RPMI7951 (cell line): ENCODE measurements around a stretch of chr10.

DNA sequence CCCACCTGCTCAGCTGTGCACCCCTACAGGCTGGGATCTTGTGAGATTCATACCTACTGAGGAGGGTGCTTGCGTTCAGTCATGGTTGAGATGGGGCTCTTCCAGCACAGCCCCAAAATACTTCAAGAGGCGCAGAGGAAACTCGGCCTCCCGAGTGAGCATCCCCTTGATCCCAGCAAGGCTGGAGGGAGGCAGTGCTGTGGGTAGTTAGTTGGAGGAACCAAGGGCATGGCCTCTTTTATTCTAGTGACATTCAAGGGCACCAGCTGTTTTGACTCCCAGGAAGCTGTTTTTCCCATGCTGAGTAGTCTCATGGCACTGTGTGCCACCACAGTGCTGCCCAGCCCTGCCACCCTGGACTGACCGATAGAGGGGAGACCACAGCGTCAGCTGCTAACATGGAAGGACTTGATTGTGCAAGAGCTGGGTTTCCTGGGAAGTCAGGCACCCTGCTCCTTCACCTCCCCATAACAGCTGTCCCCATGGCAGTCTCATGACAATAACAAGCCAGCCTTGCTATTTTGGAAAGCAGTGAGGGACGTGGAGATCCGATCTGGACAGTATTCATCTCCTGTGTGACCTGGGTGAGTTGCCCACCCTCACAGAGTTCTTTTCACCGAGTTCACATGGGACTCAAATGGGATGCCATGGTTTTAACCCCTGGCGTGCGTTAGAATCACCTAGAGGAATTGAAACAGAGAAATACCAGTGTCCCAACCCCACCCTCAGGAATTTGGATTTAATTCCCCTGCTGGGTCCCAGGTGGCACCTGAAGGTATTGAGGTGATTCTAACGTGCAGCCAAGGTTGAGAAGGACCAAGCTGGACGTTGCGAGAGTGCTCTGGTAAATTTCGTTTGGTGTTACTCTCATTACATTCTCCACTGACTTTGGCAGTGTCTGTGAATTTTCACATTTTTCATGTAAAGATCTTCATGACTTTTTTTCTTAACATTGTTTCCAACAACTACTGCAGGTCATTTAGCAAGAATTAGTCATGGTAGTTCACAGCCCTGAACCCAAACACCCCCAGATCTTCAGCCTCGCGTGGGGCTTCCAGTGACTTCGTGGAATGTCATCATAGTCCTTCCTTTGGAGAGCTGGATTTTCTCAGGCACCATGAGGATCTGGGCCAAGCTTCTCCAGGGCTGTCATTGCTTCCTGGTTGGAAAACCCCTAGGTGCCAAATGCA lies 174.8 kb downstream of the CELF2 start:
- RAMPAGE, long total RNA, result no peak

- RAMPAGE, long total RNA, result no peak
Measured at GRCh38 chr10:11208917-11210217, 191.7 kb downstream of the CELF2 start.

DNA sequence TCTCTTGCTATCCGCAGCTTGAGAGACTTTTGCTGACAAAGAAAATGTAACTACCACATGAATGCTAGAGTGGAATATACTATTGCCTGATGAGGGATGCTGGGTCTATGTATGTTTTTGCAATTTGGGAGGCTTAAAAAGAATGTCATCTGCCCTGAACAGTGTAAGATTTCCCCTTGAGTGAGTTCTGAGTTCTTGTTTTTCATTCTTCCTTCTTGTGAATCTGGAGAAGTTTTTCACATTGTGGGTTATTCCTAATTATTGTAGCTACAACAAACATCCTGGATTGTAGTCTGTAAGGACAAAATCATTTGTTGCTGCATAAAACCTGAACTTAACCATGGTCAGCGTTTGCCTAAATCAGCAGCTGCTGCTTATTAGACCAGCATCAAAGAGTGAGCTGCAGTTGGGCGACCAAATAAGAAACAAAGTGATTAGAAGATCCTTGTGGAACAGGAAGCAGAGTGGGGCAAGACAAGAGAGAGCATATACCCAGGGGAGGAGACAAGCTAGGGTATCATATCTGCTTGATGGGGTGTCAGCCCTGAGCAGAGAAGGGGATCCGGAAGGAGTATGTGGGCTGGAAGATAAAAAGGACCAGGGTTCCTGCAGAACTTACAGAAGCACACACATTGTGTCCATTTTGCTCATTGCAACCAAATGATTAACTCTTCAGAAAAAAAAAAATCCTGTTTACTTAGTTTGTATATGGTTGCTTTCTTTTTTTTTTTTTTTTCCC lies 213.5 kb downstream of the CELF2 start:
- RAMPAGE, long total RNA, result no peak

- RAMPAGE, long total RNA, result no peak
Measured at GRCh38 chr10:11280777-11281909, 263.5 kb downstream of the CELF2 start.

- RAMPAGE, long total RNA, result no peak
Measured at GRCh38 chr10:11367983-11368652, 243.3 kb downstream of the USP6NL start.

- RAMPAGE, long total RNA, result no peak
Measured at GRCh38 chr10:11525542-11525999, 85.9 kb downstream of the USP6NL start.

DNA sequence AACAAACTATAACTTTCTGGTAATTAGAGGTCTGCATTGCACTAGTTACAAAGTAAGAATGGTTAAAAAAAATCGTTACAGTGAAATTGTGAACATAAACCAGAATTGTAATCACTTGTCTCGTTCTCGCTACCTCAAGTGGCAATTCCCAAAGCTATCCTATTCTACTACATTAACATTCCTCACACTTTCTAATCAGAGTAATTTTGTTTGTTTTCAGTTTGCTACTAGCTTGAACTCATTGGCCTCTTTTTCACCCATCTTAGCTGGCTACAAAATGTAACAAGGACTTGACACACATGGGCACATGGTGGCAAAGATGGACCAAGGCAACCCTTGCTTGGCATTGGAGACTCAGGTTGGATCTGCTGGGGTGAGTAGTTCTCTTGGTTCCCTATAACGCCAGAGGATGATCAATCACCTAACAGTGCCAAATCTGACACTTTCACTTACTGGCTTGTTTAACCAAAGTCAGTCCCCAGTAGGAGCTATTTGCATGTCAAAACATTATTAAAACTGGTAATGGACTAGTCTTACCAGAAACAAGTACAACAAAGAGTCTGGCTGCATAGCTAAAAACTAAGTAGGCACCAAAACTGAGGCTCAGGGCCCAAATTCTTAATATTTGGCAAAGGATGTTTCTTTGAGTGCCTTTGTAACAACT lies 1.9 kb downstream of the USP6NL start:
- RAMPAGE, long total RNA, result no peak

GRCh38 chr10:11612388-11613010 lies 1.0 kb upstream of the USP6NL start:
- RAMPAGE, long total RNA, result no peak

GRCh38 chr10:11631831-11632593 lies 20.6 kb upstream of the USP6NL start:
- RAMPAGE, long total RNA, result no peak

DNA sequence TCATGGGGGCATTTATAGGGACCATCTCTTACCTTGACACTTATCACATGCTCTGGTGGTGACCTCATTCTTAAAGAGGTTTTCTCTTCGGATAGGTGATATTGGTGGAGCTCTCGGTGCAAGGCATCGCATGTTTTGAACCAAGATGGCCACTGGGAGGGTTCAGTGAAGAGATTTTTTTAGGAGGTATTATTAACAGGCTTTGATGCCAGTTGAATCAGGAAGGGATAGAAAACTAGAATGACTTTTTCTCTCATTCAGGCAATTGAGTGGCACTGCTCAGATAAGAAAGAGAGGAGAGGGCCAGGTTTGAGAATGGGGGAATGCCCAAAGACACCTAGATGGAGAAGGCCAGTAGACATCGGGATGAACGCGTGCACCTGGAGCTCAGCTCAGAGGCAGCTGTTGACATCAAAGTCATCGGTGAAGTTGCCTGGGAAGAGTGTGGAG lies 2.4 kb downstream of the ECHDC3 start:
- RAMPAGE, long total RNA, result no peak

DNA sequence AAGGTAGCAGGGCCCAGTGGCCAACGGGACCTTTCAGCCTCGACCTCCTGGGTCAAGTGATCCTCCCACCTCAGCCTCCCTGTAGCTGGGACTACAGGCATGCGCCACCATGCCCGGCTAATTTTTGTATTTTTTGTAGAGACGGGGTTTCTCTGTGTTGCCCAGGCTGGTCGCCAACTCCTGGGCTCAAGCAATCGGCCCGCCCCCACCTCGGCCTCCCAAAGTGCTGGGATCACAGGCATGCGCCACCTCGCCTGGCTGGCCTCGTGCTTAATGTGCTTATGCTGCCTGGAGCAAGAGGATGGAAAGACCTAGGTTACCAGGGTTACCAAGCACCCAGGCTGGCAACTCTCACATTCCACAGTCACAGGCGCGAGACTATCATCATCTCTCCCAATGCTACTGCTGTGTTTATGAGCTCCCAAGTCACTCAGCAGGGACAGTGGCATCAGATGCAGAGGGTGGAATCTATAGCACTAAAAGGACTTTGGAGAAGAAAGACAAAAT lies 23.8 kb upstream of the PROSER2 start:
- RAMPAGE, long total RNA, result no peak

DNA sequence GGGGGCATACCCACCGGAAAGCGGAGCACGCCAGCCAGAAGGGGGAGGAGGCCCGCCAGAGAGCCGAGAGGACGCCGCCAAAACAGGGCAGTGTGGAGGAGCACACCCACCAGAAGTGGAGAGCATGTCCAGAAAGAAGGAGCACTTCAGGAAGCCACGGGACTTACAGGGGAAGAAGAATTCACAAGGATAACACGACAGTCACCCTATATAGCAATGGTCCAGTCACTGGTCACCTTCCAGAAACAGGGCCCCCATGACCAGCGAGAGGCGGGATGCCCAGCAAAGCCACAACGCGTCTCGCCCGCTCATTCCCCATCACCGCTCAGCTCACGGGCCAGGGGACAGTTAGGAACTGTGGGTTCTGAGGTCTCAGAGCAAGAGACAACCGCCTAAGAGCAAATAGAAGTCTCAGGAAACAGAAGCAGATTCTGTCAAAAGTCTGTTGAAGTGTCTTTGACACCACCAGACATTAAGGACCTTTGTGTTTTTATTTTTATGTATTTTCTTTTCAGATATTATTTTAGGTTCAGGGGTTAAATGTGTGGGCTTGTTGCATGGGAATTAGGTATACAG lies 71.9 kb downstream of the PROSER2 start:
- RAMPAGE, long total RNA, result no peak

- RAMPAGE, long total RNA, result no peak
Measured at GRCh38 chr10:11901404-11902113, 78.4 kb downstream of the PROSER2 start.

- RAMPAGE, long total RNA, result no peak
Measured at GRCh38 chr10:11916041-11916404, 92.9 kb downstream of the PROSER2 start.

DNA sequence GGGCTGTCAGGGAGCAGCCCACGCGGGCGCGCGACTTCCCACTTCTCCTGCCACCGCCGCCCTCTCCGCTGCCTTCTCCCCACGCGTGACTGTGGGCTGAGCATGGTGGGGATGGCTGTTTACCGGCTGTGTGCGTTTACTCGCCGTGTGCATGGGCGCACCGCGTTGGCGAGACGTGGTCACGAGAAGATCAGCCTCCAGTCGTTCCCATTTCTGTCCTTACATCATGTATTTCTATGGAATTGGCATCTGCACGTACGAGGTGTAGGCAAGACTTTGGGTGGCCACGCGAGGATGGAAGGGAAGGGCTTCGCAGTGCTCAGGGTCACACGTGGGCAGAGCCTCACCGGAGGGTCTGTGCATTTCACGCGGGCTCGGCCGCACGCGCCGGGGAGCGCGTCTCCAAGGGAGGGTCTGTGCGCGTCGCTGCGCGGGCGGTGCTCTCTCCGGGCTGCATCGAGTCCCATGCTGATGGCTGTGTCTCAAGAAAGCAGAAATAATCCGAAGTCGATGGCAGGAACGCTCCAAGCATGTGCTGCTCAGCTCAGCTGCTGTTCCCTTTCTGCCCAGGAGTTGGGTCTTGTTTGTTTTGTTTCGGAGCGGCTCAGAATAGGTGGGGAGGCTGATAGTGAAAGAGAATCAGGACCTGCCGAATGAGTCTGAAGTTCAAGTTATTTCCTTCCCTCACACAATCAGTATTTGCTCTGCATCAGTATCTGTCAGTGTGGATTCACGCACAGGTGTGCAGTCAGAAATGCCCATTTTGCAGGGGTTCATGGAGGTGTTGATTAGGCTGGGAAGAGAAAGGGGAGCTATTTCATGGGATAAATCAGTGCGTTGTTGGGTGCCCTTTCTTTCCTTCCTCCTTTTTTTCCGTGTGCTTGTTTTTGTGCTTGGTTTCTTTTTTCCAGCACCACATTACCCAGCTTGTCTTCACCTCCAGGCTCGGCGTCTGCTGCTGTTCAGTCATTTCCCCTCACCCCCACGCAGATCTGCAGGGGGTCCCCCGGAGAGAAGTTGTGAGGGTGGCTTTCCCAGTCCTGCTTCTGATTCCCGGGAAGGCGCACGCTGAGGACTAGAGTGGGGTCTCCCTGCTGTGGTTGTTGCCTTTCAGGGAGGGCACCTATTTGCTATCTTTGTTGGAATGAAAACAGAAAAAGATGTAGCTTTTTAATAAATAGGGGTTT lies 1.2 kb downstream of the CAMK1D start:
- RAMPAGE, long total RNA, result no peak

GRCh38 chr10:12769519-12770153 lies 231.9 kb downstream of the CCDC3 start:
- RAMPAGE, long total RNA, result no peak

DNA sequence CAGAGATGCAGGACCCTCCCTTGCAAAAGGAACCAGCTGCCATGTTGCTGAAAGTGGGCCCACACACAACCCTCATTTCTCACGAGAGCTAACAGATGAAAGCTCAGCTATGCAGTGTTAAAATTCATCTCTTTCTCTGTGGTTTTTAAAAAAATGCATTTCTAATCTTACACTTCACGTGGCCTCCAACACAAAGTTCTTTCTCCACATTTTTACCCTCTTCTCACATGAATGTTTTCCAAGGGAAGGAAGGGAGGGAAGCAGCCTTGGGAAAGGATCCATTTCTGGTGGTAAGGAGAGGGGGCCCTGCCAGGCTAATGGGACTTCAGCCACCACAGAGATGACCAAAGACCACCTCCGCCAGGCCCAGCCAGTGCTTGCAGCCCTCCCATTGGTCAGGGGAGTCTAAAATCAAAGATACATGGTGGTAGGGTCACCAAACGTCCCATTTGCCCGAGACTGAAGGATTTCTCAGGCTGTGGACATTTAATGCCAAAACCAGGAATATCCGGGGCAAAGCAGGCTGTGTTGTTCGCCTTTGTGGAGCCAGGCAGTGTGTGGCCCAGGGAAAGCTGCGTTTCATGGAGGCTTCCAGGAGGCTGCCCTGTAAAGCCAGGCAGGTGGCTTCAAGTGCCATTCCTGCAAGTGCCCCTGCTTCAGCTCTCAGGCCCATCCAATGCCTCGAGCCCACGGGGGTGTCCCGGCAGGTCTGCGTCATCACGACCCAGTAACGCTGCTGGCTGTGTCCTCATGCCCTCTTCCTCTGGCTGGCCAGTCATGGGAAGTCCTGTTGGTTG lies 171.3 kb downstream of the CCDC3 start:
- RAMPAGE, long total RNA, result no peak

GRCh38 chr10:12833727-12834600 lies 167.5 kb downstream of the CCDC3 start:
- RAMPAGE, long total RNA, result no peak

- RAMPAGE, long total RNA, result no peak
Measured at GRCh38 chr10:13136982-13137403, 24.4 kb upstream of the MCM10 start.

GRCh38 chr10:13272186-13272670 lies 27.6 kb downstream of the PHYH start:
- RAMPAGE, long total RNA, result no peak